Endodermal cell (in vitro differentiated cells): ENCODE results near the gene KRTAP5-9.

DNA sequence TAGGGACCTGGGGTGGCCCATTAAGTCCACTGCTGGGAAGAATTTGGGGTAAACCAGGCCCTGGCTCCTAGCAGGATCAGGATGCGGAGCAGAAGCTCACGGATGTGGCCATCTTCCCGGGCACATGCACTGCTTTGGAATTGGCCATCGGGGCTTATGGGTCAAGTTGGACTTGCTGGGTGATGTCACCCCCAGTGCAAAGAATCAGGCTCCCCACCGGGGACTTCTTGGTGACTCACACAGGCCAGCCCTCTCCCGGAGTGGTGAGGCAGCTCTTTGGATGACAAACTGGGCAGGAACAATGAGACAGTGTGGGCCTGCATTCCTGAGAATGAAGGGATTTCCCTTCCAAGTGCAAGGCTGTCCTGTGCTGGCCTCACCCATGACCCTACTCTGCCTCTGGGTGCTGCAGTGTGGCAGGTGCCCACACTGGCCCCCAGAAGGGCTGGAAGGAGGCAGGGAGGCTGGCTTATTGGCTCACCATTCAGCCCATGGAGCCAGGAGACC, 128.8 kb upstream of the ANO1 start:
- PRO-cap: bidirectional peak, plus-strand start at position 329 of the sequence, minus-strand start at position 136 of the sequence

DNA sequence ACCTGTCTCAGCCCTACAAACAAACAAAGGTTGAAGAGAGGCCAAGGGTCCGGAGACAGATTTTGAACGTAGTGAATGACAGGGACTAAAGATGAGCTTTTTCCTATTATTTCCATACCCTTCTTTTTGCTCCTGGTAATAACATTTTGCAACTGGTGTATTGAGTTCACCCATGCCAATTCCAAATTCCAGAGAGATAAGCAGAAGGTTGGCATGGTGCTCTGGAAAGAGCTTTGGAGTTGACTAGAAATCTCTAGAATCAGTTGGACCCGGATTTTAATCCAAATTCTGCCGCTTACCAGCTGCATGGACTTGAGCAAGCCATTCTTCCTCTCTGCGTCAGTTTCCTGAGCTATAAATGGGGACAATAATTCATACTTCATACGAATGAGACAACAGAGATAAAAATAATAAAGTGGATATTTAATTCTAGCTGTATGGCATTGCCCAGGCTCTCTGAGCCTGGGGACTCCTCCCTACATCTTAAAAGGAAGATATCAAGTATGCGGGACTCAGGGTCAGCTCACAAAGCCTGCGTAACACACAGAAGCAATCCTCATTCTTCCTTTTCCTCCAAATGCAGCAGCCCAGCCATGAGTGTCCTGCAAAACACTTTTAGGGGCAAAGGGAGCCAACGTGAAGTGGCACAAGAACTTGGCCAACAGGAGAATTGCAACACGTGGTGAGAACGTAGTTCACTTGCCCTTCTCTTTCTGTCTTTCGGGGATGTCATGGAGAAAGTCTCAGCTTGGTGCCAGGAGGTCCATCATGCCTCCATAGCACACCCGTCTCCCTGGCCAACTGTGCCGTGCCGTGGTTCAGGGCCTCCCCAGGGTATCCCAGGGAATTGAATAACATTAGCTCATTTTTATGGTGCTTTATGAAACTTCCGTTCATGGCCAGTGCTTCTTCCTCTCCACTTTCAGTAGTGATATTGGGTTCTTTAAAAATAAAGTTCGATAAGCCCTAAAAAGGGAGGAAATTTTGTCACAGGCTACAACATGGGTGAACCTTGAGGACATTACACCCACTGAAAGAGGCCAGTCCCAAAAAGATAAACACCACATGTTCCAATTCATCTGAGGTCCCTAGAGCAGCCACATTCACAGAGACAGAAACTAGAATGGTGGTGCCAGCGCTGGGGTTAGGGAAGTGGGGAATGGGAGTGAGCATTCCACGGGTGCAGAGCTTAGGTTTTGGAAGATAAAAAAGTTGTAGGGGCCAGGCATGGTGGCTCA, 98.6 kb upstream of the ANO1 start:
- PRO-cap: no peak

- PRO-cap: no peak
Measured at GRCh38 chr11:70090810-70091627, 12.9 kb downstream of the ANO1 start.

- PRO-cap: no peak
Measured at GRCh38 chr11:70212251-70212805, 9.2 kb downstream of the FADD start.

DNA sequence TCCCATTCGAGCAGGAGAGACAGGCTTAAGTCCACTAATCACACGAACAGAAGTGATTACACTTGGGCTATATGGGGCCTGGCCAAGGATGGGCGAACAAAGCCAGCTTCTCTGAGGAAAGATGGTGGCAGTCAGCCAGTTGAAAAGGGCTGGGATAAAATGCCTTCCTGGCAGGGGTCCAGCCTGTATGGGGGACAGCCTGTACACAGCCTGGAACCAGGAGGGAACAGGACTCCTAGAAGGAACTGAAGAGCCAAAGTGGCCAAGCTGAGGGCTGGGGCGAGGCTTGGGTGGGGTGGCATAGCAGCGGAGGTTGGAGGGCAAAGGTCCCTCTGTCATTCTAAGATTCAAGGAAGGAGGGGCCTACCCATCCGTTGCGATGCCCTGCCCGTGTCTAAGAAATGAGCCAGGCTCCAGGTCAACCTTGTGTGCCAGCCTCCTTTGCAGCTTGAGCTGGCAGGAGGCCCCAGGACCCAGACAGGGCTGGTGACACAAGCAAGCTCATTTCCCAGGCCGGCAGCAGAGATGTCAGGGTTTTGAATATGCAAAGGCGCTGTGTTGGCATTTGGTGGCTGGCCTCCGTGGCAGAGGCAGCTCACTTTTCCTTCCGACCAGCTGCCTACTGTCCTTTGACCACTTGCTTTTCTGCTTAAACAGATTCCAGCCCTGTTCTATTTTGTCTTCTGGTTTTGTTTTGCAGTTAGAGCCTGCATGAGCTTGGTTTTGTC, 22.7 kb downstream of the FADD start:
- PRO-cap: no peak

GRCh38 chr11:70270960-70271733, 657 bp downstream of the PPFIA1 start:
- PRO-cap: unidirectional peak, minus-strand start at chr11:70271116

DNA sequence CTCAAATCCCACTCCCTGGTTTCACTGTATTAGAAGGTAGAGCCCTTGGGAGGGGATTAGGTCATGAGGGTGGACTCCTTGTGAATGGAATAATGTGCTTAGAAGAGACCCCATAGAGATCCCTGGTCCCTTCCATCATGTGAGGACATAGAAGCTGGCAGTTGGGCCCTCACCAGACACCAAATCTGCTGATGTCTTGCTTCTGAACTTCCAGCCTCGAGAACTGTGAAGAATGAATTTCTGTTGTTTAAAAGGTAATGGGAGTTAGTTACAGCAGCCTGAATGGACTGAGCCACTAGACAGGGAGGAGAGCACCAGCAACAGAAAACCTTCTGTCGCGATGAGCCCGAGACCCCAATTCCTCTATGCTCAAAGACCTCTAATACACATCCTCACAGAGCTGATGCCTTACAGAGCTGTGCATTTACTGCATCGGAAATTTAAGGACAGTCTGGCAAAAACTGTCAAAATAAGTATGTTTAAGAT, 50.6 kb downstream of the PPFIA1 start:
- PRO-cap: no peak

GRCh38 chr11:70341541-70341989, 56.8 kb upstream of the CTTN start:
- PRO-cap: no peak

DNA sequence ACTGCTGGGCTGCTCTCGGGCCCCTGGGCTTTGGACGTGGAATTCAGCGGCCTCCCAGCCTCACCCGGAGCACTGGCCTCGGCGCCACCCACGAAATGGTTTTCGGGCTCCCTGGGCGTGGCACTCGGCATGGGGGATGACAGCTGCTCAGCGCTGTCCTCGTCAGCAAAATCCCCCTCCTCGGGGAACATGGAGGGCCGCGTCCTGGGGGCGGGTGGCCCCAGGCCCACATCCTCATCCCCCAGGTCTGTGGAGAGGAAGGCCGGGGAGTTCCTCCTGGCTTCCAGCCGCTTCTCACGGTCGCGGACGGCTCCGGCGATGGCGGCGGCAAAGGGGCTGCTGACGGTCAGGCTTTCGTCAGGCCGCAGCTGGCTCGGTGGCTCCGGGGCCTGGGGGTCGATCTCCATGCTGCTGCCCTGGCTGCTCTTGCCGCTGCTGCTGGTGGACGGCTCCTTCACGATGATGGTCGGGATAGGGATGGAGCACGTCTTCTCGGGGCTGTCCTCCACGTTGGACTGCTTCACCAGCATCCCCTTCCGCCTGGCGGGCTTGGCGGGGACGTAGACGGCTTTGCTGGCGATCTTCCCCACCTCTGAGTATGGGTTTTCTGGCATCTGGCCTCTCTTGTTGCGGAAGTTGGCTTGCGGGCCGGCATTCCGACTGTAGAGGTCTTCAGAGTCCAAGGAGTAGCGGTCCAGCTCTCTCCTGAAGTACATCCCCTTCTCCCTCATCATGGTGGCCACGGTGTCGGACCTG, 88.6 kb downstream of the CTTN start:
- PRO-cap: no peak

DNA sequence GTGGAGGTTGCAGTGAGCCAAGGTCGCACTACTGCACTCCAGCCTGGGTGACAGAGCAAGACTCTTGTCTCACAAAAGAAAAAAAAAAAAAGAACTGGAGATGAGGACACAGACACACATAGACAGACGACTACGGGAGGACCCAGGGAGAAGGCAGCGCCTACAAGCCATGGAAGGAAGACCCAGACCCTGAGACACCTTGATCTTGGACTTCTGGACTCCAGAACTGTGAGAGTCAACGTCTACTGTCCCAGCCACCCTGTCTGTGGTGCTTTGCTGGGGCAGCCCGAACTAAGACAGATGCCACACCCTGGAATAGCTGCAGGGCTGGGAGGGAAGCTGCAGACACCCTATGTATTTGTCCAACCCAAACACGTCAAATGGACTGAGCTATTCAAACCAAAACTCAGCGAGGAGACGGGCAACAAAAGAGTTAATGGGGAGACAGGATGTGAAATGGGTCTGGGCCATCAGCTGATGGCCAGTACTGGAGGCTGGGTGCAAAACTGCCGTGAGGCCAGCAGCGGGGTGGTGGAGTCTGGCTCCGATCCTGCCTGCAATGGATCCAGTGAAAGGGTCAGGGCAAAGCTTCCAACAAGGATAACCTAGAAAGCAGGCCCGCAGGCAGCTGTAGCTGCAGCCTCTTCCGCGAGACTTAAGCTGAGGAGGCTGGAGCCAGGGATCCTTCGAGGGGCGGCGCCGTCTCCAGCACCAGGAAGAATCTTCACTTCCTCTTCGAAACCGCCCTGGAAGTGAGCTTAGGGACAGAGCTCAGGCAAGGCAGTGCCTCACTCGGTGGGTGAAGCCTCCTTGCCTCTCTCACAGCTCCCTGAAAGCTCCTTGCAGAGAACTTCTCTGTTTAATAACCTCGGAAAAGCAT, 169.5 kb downstream of the CTTN start:
- PRO-cap: no peak

GRCh38 chr11:70641900-70643016, 243.9 kb downstream of the CTTN start:
- PRO-cap: no peak

GRCh38 chr11:71213284-71213686, 39.1 kb downstream of the SHANK2 start:
- PRO-cap: no peak

- PRO-cap: no peak
Measured at GRCh38 chr11:71247487-71248332, 4.7 kb downstream of the SHANK2 start.

DNA sequence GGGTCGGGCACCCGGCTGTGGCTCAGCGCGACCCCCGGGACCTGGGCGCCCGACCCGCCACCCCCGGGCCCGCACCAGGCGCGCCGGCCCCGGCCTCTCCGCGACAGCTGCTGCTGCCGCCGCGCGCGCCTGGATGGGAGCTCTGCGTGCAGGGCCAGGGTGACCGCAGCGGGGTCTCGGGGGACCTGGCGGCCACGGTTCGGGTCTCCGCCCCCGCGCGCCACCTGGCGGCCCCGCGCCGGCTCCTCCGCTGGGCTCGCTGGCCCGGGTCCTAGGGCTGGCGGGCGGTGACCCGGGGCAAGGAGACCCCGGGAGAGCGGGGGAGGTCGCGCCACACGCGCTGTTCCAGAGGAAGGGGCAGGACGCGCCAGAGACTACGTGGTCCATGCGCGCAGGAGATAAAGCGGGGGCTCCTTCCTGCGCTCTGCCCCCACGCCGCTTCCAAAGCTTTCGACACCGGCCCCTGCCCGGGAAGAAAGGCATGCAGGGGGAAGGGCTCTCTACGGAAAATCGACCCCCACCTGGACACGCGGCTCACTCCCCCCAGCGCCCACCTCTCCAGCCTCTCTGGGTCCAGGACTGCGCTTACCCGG, 569 bp downstream of the SHANK2 start:
- PRO-cap: bidirectional peak, plus-strand start at position 334 of the sequence, minus-strand start at position 144 of the sequence

- PRO-cap: no peak
Measured at GRCh38 chr11:71434686-71436005, 13.0 kb downstream of the DHCR7 start.

- PRO-cap: no peak
Measured at GRCh38 chr11:71459657-71460099, 6.7 kb downstream of the NADSYN1 start.

- PRO-cap: no peak
Measured at GRCh38 chr11:71548267-71548580, at the start of gene KRTAP5-9. Gene KRTAP5-9 (plus strand): TSS chr11:71548420.

- PRO-cap: no peak
Measured at GRCh38 chr11:71893856-71894577, 15.8 kb downstream of the DEFB131B start.

DNA sequence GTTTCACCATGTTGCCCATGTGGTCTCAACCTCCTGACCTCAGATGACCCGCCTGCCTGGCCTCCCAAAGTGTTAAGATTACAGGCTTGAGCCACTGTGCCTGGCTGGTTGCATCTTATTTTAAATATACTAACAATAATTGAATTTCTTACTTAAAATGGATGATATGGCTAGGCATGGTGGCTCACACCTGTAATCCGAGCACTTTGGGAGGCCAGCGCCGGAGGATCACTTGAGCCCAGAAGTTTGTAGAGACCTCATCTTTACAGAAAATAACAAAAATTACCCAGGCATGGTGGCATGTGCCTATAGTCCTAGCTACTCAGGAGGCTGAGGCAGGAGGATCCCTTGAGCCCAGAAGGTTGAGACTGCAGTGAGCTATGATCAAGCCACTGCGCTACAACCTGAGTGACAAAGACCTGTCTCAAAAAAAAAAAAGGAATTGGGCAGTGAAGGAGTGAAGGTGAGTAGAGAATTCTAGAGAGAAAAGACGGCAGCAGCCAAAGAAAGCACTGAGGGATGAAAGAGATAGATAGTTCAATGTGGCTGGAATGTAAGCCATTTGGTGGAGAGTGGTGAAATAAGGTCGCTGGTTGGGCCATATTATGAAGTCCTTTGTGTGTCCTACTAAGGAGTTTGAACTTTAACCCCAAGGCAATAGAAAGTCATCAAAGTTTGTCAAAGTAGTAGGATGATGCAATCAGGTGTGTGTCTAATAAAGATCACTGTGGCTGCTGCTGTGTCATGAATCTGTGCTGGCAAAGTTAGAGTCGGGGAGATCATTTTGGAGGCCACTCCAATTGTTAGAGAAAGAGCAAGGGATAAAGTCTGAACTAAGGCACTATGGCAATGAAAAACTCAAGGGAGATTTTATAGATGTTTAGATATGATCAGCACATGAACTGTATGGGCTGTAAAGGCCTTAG, 18.5 kb downstream of the RNF121 start:
- PRO-cap: no peak

DNA sequence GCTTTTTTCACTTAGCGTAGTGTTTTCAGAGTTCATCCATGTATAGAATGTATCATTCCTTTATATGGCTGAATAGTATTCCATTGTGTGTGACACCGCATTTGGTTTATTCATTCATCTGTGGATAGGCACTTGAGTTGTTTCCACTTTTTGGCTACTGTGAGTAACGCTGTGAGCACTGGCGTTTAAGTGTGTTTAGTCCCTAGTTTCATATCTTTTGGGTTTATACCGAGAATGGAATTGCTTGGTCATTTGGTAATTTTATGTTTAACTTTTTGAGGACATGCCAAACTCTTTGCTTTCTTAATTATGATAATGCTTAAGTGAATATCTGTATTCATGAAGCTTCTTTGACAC, 5.3 kb upstream of the IL18BP start:
- PRO-cap: no peak